Hepatocyte (in vitro differentiated cells and primary cell): ENCODE data around the gene DNAJC2.

DNA sequence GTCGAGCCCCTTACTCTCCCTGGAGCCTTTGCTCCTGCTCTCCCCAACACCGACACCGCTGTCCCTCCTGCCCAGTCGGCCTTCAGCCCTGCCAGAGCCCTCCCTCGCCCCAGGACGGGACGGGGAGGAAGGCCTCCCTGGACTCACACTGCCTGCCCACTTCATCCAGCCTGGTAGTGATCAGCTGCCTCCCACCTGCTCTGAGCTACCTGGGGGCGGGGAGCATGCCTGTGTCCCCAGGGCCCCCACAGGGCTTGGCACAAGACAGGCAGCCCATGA, 4.6 kb downstream of the RASA4 start:
- RAMPAGE, long total RNA, result no peak
- RRBS, result no CpG with 5 or more reads among the region's 8 CpGs

DNA sequence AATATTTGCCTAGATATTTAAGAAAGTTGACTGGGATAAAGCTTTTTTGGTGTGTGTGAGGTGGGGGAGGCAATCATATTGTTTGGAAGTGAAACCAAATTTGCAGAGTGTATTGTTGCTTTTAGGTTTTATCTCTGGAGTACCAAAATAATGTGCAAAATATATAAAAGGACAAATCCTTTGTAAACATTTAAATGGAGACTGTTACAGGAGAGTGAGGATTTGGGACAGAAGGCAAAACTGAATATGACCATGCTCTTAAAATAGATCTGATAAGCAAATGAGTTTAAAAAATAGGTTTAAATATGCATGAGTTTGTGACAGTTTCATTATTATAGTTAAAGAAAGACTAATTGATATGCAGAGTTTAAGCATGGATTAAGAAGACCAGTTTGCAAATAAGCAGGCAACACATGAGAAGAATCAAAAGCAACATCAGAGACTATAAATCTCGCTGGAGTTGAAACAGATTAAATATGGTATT, 699 bp downstream of the LRRC17 start:
- RAMPAGE, long total RNA, result no peak
- RRBS, result no CpG with 5 or more reads among the region's 1 CpG

- RAMPAGE, long total RNA, result no peak
- RRBS, result 97% methylated on average over 4 of the region's 33 CpGs
Observed at GRCh38 chr7:102973099-102973992, 60.5 kb downstream of the LRRC17 start.

DNA sequence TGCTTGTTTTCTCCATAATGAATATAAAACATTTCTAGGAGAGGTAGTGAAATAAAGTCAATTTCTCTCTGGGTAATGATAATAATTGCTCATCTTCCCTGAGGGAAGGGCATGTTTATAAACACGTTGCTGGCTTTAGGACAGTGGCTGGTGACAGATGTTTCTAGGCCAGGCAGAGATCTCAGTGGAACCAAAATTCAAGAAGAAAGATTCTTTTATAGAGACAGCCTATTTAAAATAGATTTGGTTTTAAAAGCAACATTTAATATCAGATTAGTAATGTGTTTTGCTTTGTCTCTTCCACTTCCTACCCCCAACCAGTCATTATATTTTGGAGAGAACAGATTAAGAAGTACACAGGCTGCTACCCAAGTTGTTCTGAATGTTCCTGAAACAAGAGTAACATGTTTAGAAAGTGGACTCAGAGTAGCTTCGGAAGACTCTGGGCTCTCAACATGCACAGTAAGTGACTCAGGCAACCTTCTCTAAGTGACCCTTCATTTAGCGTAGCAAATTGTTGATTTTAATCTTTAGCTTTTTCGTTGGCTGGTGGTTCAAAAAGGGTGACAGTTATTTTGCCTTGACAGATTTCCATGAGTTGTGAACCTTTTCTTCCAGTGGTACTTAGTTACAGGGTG, 1.1 kb downstream of the PMPCB start:
- RAMPAGE, long total RNA, result no peak
- RRBS, result no CpG with 5 or more reads among the region's 4 CpGs

GRCh38 chr7:103343736-103345033, at the start of gene DNAJC2:
Gene DNAJC2, minus strand, starts transcription at chr7:103344767.
- RAMPAGE, long total RNA, result no peak
- RRBS, result 1% methylated on average over 18 of the region's 63 CpGs

DNA sequence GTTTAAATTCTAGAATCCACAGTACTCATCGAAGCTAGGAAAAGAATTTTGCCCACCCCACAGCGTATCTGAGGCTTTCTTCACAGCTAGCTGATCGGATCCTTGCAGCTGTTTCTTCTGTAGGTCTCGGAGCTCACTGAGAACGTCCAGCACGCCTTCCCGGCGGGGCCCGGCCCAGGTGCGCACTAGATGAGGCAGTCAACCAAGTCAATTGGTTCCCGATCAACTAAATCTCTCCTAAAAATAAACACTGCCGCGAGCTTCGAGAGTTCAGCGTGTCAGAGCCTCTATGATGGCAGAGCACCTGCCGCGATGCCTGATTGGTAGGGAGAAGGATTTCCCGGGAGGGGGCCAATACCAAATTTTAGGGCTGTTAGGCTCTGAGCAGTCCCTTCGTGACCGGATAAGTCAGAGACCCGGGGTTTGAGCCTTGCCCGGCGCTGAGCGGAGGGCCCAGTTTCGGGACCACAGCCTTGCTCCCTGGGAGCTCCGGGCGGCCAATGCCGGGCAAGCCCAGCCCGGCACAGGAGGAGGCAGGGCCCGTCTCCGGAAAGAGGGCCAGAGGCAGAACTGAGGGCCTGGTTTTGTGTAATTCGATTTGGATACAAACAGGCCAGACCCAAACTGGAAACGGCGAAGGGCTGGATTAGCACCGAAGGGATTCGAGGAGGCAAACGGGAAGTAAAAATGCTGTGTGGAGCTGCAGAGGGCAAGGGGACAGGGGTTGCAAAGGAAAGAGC, 700 bp downstream of the SLC26A5 start:
- RAMPAGE, long total RNA, result no peak
- RRBS, result 17% methylated on average over 8 of the region's 37 CpGs

DNA sequence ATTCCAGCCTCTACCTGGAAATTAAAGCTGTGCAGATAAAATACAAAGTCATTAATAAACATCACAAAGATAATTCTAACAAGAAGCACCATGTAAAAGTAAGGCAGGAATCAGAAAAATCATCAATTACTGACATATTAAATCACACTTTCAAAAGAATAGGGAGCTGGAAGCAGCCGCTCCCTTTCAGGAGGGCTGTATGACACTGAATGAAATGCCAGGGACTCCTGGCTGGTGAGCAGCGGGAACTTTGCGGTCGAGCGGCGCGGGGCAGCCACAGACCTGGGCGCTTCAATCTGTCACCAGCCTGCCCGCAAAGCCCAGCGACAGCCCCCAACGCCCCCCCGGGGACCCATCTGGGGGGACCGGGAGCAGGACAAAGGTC, 1.1 kb downstream of the RELN start:
- RAMPAGE, long total RNA, result no peak
- RRBS, result 6% methylated on average over 1 of the region's 13 CpGs

DNA sequence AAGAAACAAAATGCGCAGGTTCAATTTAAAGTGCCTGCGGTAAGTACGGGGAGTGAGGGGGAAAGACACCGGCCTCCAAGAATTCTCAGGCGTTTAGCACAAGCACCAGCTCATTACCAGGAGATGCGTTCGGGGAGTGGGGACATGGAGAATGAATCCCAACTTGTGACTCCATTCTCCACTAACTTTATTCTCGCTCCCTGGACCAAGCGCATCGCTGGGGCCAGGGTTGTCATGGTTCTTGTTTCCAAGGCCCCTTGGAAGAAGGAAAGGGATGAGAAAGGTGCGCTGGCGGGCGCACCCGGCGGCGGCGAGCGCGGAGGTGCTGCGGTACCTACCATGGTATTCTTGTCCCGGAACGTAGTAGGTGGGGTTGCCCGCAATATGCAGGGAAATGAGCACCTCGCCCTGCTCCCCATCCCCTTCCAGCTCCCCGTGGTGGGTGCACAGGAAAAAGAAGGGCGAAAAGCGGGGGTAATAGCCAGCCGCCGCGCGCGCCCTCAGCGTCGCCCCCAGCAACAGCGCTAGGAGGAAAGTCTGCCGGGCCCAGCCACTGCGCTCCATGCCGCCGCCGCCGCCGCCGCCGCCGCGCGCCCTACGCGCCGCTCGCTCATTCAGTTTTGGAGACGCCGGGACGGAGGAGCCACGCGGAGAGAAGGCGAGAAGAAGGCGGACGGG, 526 bp downstream of the RELN start:
- RAMPAGE, long total RNA, result no peak
- RRBS, result 3% methylated on average over 20 of the region's 59 CpGs

DNA sequence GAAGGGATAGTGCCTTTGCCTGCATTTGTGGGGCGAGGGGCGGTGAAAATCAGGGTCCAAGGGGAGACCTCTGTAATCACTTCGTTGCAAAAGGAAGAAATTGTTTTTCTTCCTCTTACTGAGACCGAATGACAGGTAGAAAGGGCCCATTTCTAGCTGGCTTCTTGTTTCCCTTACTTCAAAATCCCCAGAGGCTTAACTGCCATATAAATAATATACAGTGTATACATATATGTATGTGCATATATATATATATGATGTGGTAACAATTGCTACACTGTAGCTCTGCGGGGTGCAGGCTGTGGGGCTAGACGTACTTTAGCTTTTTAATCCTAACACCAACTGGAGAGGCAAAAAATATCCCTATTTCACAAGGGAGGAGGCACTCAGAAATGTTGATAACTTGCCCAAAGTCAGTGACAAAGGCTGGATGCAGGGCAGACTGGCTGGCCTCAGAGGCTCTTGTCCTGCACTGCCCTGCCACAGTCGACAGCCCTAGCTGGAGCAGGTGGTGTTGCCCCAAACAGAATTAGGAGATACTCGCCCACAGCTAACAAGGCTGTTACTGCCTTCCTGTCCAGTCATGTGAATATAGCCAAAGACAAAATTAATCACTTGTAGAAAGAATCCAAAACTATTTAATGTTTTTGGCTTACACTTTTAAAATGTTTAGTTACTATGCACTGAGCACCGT, 1.5 kb upstream of the RELN start:
- RAMPAGE, long total RNA, result no peak
- RRBS, result no CpG with 5 or more reads among the region's 9 CpGs

DNA sequence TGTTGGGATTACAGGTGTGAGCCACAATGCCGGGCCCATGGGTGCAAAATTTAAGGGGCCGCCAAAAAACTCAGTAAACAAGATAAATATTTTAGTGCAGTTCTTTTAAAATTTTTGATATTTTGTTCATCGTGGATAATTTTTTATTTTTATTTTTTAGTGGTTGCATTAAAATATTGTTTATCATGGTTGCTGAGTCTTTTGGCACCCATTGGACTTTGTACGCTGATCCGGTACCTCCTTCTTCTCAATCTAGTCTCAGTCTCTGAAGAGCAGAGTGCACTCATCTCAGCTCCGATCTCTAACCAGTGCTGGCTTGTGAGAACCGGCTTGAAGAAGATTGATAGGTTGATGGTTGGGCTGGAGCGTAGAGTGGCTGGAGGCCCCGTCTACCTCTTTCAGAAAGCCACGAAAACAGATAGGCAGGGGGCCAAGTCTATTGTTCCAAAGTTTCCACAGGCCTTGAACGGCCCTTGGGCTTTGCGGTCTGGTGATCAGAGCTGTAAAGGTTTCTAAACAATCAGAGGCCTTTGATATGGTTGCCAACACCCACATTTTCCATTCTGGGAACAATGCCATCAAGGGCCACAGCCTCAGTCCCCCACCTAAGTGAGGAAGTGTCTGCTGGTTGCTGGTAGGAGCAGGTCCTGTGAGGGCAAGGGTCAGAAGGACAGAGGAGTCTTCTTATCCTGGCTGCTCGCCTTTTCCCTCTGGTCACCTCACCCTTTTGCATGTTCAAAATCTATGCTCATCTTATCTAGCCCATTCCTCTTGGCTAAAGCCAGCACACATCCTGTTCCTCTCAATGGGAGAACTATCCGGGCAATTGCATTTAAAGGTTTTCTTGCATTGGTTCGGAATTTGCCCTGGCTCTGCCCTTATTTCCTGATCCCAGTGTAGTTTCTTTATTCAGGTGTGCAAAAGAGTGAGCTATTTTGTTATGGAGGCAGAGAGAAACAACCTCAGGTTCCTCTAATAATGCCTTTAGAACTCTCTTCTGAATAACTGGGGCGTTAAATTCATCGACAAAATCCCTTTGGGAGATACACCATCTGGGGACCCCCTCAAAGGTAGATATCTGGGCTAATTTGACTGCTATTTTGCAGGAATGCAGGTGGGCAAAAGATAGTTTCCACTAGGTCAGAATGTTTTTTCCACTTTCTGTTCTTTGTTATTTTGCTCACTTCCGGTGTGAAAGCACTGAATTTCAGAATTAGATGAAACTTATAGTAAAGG, 70.3 kb upstream of the KMT2E start:
- RAMPAGE, long total RNA, result no peak
- RRBS, result 73% methylated on average over 3 of the region's 18 CpGs

GRCh38 chr7:105011194-105011536, 2.8 kb upstream of the KMT2E start:
- RAMPAGE, long total RNA, result no peak
- RRBS, result no CpG with 5 or more reads among the region's 2 CpGs

DNA sequence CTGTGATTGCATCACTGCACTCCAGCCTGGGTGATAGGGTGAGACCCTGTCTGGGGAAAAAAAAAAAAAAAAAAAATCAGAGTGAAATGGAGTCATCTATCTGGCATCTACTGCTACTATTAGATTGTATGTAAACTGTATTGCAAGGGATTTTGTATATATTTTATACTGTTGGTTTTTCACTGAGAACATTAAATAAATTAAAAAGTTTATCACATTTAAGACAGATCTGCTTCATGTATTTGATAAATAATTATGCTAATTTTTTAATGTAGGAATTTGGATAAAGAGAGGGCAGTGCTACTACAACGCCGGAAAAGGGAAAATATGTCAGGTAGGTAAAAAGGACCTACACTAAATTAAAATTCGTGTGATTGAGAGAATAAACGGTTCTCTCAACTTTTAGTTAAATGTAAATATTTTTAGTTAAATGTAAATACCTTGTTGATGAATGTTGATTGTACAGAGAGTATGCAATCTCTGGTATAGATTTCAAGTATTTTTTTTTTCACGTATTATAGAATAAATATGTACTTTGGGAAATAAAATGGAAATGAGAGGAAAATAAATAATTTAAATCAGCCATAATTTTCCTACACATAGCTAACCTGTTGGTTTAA, 59.4 kb downstream of the KMT2E start:
- RAMPAGE, long total RNA, result no peak
- RRBS, result no CpG with 5 or more reads among the region's 5 CpGs

DNA sequence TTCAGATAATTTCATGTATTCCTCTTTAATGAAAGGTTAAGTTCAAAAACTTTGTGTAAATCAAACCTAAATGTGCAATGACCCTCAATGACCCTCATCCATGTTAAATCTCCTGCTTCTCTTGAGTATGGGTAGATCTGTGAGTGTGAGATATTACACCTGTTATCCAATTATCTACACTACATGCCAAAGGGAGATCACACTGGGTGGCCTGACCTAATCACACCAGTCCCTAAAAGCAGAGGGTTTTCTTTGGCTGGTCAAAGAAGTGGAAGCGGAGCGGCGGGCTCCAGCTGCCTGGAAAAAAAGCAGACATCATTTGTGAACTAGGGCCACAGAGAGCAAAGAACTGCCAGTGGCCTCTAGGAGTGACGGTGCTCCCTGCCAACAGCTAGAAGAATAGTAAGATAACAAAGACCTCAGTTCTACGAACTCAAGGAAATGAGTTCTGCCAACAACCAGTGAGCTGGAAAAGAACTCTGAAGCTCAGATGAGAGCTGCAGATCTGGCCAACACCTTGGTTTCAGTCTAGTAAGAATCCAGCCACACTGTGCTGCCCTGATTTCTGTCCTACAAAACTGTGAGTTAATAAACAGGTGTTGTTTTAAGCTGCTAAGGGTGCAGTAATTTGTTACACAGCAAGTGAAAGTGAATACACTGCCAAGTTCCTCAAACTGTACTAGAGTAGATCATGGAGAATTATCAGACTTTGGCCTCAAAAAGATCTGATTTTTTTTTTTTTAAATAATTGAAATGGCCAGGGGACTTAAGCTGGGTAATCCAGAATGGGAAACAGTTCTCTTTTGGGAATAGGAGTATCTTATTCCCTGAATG, 178.0 kb downstream of the SRPK2 start:
- RAMPAGE, long total RNA, result no peak
- RRBS, result no CpG with 5 or more reads among the region's 5 CpGs

DNA sequence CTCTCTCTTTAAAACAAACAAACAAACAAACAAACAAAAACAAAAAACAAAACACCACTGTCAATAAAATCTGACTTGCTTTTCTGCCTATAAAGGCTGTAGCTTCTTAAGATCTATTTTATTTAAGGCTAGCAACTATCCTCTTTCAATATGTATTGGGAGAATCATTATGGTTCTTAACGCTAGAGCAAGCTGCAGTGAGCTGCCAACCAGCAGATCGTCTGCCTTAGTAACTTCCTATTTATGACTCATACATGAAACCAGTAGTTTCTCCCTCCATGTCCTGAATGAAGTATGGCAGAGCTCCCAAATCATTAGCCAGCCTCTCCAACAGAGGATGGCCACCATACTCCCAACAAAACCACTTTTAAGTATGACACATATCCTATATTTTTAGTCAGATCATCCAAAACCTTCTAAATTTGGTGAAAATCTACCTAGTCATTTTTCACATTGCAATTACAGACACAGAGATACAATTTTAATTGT, 163.5 kb downstream of the SRPK2 start:
- RAMPAGE, long total RNA, result no peak
- RRBS, result no CpG with 5 or more reads among the region's 2 CpGs

GRCh38 chr7:105261761-105262114, 127.0 kb downstream of the SRPK2 start:
- RAMPAGE, long total RNA, result no peak
- RRBS, result no CpG with 5 or more reads among the region's 2 CpGs

DNA sequence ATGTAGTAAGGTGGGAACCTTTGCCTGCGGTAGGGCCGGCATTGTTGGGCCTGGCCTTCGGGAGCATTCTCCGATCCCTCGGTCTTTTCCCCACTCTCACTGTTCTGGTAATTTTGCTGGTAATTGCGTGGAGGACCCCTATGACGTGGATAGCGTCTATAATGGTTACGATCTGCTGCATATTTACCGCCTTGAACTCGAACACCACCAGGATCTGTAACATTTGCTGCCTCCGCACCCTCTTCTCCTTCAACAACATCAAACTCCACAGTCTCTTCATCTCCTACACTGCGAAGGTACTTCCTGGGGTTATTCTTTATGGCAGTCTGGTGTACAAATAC, 1.3 kb upstream of the EFCAB10 start:
- RAMPAGE, long total RNA, result no peak
- RRBS, result no CpG with 5 or more reads among the region's 13 CpGs

DNA sequence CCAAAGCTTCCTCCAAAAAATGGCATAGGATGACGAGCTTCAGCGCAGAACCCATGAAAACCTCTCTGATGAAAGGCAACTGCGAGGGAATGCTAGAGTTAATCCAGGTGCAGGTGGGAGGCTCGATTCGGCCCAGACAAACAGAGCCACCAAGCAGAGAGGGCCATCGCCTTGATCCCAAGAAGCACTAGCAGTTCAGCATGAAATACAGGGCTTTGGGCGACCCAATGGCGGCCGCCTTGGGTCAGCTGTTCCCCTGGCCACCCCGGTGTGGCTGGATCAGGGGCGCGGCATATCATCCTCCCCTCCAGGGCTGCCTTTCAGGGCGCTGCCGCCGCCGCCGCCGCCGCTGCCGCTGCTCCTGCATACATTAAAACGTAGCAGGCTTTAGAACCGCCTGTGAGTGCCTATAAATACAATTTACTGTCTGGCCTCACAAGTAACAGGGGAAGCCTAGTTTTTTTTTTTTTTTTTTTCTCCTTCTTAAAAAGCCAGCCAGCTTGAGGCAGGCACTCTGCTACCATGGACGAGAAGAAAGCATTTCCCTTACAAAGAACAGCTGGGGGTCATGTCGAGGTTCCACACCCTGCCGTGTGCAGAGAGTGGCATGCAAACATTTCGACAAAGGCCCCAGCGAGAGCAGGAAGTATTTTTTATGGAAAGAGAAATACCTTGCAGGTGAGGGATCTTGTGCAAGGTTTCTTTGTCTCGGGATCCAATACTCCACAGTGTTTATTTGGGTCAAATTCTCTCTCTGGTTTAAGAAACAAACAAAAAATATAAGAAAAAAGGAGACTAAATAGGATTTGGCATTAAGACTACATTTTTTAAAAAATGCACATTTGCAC, 57.7 kb upstream of the EFCAB10 start:
- RAMPAGE, long total RNA, result no peak
- RRBS, result no CpG with 5 or more reads among the region's 28 CpGs

GRCh38 chr7:105676942-105677620, 95.8 kb upstream of the EFCAB10 start:
- RAMPAGE, long total RNA, result no peak
- RRBS, result no CpG with 5 or more reads among the region's 9 CpGs

DNA sequence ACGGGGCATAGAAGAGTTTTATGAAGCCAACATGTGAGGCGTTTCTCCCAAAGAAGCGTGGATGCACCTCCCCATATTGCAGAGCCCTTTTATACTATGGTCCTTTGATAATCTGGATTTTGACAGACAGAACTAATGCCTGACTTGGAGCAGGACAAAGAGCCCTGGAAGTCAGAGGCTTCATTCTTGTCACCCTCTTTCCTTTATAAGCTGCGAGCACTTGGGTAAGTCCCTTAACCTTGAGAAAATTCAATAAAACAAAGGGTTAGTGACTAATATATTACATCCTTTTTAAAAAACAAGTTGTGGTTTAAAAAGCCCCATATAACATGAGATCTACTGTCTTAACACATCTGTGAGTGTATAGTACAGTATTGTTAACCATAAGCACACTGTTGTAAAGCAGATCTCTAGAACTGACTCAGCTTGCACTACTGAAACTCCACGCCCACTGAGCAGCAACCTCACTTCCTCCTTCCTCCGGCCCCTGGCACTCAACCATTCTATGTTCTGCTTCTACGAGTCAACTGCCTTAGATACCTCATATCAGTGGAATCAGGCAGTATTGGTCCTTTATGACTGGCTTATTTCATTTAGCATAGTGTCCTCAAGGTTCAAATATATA, 67.3 kb downstream of the ATXN7L1 start:
- RAMPAGE, long total RNA, result no peak
- RRBS, result no CpG with 5 or more reads among the region's 7 CpGs

- RAMPAGE, long total RNA, result no peak
- RRBS, result no CpG with 5 or more reads among the region's 5 CpGs
Observed at GRCh38 chr7:105875391-105875807, 1.0 kb downstream of the ATXN7L1 start.